RPMI7951 (cell line): Measurements from ENCODE around the genes CCNB1, OCLN, SMN2 and SERF1A.

DNA sequence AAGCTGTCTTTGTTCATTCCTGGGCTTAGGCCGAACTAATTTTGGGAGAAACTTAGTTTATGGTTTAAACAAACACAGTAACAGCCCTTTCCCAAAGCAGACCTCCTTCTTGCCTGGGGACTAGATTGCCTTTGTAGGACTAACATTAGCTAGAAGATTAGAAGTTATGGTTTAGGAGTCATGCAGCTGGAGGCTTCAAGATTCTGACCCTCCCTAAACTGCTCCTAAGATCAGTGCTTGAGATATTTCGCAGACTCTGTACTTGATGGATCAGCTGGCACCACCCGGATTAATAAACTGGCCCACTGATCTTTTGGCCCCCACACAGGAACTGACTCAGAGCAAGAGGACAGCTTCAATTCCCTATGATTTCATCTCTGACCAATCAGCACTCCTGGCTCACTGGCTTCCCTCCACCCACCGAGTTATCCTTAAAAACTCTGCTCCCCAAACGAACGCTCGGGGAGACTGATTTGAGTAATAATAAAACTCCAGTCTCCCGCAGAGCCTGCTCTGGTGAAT, 36.3 kb upstream of the CD180 start:
- RAMPAGE, long total RNA = no peak

DNA sequence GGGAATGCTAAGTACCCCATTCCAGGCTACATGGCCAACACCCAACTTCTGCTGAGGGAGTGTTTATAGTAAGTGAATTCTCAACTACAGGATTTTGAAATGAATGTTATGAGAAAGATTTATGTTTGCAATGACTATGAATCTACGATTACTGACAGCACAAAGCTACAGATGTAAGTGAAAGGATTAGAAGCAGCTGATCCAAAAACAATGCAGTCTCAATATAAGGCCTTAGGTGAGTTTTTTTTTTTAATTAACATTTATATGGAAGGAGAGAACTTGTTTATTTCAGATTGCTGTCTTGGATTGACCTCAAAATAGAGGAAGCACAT, 294.4 kb upstream of the CD180 start:
- RAMPAGE, long total RNA = no peak

GRCh38 chr5:67549190-67549731, 352.7 kb upstream of the CD180 start:
- RAMPAGE, long total RNA = no peak

GRCh38 chr5:67642359-67642905, 445.8 kb upstream of the CD180 start:
- RAMPAGE, long total RNA = no peak

GRCh38 chr5:67659249-67659649, 462.6 kb upstream of the CD180 start:
- RAMPAGE, long total RNA = no peak

DNA sequence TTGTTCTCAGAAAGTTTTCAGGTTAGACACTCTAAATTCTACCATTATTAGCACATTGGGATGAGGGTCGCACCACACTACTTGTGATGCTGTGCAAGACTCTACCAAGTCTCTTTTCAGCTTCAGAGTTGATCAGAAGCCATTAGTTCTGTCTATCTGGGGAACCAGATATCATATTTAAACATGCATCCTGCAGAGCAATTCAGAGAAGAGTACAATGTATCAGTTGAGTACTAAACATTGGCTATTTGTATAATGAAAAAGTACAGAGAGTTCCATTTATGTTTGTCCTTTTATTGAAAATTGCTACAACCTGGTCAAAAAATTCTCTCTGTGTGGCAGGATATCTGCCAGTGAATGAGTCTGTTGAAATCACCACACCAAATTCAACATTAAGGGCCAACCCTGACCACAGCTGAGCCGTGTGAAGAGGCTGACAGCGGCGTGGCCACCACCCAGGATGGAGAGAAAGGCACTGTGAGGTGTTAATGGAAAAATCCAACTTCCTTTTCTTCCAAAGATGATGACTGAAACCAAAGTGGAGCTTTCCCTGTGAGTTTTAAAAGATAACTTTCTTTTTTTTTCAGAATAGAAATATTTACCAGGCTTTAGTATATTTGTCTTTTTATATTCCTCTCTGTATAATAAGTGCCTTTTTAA, 422.7 kb upstream of the PIK3R1 start:
- RAMPAGE, long total RNA = no peak

DNA sequence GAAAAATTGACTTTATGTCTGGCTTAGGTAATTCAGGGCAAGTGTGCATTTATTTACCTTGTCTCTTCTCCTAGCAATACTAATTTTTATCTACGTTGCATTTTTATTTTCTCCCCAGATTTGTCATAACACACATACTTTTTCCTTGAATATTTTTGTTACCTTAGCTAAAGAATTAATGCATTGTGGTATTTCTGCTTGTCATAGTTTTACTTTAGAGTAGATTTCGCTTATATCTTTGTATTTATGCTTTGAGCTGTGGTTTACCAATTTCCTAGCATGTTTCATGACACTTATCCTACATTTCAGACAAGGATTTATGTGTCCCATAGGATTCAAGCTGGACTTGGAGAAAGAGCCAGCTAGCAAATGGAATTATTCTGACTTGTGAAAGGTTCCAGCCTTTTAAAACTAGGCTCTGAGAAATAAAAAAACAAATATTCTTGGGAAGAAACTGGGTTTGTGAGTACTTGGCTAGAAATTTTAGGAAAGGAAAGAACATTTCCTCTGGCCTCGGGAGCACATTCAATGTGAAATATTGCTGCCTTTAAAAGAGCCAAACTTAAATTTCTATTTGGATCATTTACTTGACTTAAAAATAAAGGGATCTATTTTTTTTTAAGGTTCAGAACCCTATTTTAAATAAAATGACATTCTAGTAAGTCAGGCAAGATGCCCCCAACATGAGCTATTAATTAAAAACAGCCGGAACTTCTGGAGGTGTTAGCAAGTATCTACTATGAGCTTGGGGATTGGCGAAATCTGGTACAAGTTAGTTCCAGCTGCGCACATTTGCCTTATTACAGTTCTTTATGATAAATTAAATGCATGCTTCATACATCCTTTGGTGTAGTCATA, 37.7 kb downstream of the PIK3R1 start:
- RAMPAGE, long total RNA = no peak

GRCh38 chr5:68255486-68256174, 40.1 kb downstream of the PIK3R1 start:
- RAMPAGE, long total RNA = no peak

DNA sequence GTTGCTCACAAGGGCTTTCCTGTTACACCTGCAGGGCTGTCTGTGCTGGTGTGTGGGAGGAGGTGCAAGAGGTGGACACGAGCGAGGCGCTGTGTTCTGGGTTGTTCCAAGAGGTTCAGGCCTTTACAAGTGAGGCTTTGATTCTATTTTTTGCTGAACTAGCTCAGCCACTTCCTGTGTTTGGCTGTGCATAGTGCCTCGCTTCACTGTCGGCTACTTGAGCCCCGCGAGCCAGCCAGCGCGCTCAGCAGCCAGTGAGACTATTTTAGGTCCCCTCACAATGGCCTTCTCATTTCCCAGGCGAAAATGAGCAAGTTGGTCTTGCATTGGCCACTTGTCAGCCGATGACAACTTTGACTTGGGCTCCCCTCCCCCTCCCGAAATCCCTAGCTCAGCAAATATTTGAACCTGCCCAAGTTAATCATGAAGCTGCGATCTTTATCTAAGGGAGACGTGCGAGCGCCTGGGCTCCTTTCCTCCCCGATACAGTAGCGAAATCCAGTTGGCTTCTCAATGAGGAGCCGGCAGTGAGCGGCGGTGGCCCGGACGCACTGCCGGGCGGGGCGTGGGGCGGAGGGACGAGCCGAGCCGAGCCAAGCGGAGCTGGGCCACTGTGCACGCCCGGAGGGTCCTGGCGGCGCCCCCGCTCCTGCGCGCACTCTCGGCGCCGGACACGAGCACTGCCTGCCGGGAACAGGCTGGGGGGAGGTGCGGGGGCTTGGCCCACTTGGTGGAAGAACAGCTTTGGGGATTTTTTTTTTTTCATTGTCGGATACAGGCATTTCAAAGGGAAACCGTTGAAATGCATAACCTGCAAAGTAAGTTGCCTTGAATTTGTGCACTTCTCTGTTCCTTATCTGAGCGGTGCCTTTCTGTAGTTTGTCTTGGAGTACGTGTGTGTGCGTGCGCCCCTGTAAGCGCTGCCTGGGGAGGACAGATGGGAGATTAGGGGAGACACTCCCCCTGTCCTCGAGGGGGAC, 72.7 kb downstream of the PIK3R1 start:
- RAMPAGE, long total RNA = no peak

GRCh38 chr5:68300524-68301125, 85.1 kb downstream of the PIK3R1 start:
- RAMPAGE, long total RNA = no peak

- RAMPAGE, long total RNA = no peak
Observed at GRCh38 chr5:68549177-68549737, 333.7 kb downstream of the PIK3R1 start.

DNA sequence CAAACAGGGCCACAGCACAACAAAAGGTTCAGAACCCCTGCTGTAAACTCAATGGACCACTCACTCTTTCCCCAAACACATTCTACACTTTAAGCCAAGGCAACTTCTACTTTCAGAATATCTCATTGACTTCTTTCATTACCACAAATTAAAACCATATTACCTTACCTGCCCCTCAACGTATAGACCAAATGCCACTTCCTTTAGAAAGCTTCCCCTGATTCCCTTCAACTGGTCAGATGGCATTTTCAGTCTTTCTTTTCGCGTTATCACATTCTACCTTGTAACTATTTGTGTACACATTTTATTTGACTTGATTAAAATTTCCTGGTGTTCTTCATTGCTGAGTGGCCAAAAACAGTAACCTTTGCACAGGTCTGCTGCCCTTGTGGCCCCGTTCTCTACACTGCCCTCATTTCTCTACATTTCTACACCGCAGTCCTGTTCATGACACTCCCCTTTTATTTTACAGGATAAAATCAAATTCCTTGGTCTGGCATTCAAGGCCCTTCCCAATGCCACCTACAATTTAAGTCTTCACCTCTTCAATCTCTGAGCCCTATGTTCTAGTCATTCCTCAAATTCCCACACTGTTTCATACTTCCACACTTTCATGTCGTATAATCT, 334.3 kb upstream of the SLC30A5 start:
- RAMPAGE, long total RNA = no peak

GRCh38 chr5:69166668-69167591, at the start of gene CCNB1:
Gene CCNB1 (plus strand): TSS chr5:69167150.
- RAMPAGE, long total RNA = start-site peak on the plus strand at chr5:69167129-69167230, 2,378 and 1,189 reads in 2 replicates

- RAMPAGE, long total RNA = no peak
Observed at GRCh38 chr5:69466591-69467006, 26.0 kb upstream of the OCLN start.

GRCh38 chr5:69491816-69492926, at the start of gene OCLN:
Gene OCLN (plus strand): TSS chr5:69492790.
- RAMPAGE, long total RNA = no peak

GRCh38 chr5:70049536-70049872, at the start of gene SMN2:
Gene SMN2 (plus strand): TSS chr5:70049669.
- RAMPAGE, long total RNA = no peak

GRCh38 chr5:70900506-70900854, at the start of gene SERF1A:
Gene SERF1A (plus strand): TSS chr5:70900669.
- RAMPAGE, long total RNA = no peak

- RAMPAGE, long total RNA = no peak
Observed at GRCh38 chr5:71588048-71588369, 869 bp downstream of the MCCC2 start.

- RAMPAGE, long total RNA = no peak
Observed at GRCh38 chr5:72504850-72505437, 2.3 kb downstream of the ZNF366 start.

DNA sequence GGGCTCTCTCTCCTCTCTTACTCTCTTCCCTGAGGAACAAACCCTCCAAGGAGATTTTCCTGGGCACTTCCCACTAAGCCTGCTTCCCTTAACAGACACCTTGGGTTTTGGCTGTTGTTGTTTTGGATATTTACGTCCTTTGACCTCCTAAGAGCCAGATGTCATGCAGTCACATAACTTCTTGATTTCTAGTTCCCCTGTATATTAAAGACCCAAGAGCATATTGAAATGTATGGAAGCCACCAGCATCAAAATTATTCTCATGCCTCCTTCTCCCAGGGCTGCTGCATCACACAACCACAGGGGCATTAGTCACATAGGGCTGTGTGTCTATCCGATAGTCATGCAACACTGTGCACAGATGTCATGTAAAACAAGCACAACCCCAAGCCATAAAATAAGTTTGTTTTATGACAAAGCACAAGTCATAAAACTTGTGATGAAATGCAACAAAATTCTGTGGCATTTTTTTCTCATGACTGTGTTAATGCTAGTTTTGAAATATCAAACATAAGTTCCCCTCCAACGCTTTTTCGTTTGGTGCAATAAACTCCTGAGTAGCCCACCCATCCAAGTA, 93.1 kb upstream of the ZNF366 start:
- RAMPAGE, long total RNA = no peak